AG09319 (cell line): ENCODE measurements around a stretch of chr2.

GRCh38 chr2:99405802-99406571, 68.8 kb downstream of the EIF5B start:
- RRBS, result no CpG with 5 or more reads among the region's 11 CpGs

DNA sequence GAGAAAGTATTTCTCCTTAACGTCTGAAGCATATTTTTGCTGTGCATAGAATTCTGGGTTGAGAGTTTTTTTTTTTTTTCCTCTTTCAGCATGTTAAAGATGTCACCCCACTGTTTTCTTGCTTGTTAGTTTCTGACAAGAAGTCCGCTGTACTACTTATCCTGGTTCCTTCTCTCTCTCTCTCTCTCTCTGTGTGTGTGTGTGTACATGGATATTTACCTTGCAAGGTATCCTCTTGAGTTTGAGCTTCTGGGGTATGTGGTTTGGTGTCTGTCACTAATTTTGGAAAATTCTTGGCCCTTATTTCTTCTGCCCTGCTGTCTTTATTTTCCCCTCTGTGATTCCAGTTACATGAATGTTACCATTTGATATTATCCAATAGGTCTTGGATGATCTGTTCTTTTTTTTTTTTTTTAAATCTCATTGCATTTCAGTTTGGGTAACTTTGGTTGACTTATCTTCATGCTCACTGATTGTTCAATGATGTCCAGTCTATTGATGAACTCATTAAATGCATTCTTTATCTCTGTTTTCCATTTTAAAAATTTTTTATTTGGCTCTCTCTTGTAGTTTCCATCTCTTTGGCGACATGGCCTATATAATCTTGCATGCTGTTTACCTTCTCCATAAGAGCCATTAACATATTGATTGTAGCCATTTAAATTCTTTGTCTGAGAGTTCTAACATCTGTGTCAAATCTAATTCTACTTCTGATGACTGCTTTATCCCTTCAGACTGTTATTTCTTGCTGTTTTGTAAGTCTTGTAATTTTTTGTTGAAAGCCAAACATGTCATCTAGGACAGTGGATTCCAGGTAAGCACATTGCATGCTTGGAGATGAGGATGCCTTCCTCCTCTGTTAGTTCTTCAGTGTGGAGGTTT, 326.1 kb upstream of the REV1 start:
- RRBS, result no CpG with 5 or more reads among the region's 3 CpGs

DNA sequence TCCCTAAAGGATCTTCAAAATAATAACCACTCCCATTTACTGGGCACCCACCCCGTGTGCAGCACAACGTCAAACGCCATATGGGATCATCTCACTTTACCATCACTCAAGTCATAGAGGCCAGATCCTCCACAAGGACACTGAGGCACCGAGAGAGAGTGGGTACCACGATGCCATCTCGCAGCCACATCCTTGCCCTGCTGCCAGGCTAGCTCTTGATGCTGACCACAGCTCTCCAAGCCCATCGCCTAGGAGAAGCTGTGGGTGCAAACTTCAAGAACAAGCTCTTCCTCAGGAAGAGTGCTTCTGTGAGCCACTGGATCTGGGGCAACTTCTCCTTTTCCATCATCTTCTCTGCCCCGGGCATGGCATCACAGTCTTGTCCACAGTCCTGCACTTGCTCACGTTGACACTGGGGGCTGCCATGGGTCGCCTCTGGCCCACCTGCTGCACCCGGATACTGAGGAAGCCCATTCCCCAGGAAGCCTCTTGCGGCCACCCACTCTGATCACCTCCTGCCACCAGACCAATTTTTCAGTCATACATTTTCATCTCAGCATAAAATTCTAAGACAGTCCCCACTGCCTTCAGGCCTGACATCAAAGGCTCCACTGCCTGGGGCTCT, 244.1 kb downstream of the AFF3 start:
- RRBS, result 89% methylated on average over 3 of the region's 12 CpGs

DNA sequence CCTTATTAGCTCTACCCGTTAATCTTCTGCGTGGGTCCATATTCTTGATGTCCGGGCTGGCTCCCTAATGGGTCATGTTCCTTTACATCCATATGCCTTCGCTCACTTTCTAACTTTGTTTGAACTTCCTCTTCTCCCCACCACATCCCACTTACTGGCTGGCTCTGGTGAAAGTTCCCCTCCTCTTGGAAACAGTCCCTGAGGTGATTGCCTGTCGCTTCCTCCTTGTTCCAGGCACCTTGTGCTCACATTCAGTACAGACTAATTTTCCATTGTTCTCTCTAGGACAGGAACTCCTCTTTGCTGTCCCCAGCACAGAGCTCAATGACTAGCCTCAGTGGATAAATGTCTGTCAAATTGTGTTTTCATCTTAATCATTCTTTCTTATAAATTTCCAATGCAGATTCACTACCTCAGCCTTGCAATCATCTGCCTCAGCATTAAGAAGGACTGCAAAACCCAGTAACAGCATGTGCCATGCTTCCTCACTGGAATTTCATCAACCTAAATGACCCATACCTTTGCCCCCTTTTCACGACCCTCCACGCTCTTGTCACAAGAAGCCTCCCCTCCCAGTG, 102.7 kb downstream of the AFF3 start:
- RRBS, result no CpG with 5 or more reads among the region's 7 CpGs

GRCh38 chr2:100103915-100104589, 38.3 kb downstream of the AFF3 start:
- RRBS, result no CpG with 5 or more reads among the region's 72 CpGs

GRCh38 chr2:100104590-100105116, 37.7 kb downstream of the AFF3 start:
- RRBS, result 1% methylated on average over 30 of the region's 91 CpGs

DNA sequence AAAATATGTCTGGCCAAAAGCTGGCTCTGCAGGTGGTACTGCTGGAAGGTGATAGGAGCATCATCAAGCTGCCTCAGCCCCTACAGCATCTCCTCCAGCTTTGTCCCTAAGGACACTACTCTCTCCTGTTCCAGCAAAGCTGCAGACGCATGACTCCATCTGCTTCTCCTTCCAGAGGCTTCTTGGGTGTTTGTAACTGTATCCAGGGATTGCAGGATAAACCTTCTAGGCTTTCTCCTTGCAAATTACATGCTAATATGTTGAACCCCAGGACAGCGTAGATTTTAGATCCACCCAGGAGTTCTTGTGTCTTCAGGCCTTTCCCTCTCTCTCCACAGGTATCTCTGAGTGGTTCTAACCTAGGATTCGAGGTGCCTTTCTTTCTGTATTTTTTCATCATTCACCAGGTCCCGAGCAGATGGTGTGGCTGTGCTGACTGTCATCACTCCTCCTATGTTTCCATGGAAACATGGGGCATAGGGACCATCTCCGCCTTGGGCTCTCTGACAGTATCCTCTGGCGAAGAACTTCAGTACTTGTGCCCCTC, 34.3 kb downstream of the AFF3 start:
- RRBS, result no CpG with 5 or more reads among the region's 6 CpGs

DNA sequence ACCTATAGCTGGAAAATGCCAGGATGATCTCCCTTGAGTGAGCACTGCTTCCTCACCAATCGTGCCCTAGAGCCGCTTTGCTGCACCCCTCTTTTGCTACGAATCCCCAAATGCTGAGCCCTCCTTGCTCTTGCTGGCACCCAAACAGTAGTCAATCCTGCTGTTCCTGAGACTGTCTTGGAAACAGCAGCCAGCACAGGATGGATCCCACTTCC, 58.5 kb downstream of the LONRF2 start:
- RRBS, result no CpG with 5 or more reads among the region's 3 CpGs

DNA sequence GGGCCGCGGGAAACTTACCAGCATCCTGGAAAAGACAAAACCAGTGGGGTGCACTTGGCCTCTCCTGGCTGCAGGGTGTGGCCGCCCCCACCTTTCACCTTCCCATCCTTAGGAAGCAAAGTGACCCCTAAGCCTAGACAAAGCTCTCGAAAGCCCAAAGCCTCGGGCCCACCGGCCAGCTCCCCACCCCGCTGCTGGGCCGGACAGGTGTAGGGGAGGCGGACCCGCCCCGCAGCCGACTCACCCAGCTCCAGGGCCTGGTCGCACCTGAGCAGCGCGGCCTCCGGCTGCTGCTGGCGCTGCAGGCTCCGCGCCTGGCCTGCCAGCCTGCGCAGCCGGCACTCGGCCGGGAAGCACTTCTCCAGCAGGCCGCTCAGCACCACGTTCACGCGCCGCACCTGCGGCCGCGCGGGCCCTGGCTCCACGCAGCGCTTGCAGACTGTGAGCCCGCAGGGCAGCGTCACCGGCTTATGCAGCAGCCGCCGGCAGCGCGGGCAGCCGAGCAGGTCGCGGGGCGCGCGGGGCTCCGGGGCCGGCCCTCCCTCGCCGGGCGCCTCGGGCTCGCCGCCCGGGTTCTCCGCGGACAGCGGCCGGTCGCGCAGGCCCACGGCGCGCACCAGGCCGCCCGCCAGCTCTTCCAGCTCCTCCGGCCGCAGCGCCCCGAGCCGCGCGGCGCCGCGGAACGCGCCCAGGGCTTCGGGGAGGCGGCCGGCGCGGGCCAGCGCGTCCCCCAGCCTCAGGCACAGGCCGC, 955 bp downstream of the LONRF2 start:
- RRBS, result 2% methylated on average over 48 of the region's 87 CpGs

DNA sequence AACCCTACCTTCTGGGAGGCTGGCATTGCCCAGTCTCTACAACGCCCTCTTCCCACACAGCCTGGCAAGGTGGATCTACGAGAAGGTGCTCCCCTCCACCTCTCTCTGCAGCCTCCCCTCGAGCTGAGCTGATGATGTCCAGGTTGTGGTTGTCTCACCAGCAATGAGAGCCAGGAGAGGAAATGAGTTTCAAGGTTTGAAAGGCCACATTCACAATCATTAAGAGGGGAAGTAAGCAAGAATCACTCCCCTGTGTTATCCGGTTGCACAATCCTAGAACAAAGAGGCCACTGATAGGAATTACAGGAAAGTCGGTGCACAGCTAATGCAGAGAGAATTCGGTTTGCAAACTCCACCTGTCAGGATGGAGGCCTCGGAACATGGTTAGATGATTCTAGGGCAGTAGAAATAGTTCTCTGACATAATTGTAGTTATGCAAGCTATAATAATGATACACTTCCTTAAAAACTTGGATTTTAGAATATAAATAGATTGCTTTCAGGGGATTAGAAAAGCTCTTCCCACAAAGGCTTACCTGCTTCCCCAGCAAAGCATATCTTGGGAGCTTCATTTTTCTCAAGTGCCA, 39.2 kb upstream of the NPAS2 start:
- RRBS, result no CpG with 5 or more reads among the region's 7 CpGs

DNA sequence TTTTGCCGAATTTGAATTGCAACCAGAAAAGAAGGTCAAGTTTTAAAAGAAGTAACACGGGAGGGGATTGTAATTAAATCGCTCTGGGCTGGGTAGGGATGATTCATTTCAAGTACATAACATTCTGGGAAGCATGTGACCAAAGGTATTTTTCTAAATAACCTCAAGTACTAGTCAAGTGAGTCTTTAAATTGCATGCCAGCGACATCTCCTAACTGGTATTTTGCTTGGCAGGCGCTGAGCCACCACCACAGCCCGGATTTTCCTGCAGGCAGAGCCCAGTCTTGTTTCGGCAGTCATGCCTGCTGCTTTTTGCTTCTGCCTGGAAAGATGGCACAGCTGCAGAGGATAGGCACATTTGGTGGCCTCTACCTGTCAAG, 33.7 kb upstream of the NPAS2 start:
- RRBS, result no CpG with 5 or more reads among the region's 7 CpGs

DNA sequence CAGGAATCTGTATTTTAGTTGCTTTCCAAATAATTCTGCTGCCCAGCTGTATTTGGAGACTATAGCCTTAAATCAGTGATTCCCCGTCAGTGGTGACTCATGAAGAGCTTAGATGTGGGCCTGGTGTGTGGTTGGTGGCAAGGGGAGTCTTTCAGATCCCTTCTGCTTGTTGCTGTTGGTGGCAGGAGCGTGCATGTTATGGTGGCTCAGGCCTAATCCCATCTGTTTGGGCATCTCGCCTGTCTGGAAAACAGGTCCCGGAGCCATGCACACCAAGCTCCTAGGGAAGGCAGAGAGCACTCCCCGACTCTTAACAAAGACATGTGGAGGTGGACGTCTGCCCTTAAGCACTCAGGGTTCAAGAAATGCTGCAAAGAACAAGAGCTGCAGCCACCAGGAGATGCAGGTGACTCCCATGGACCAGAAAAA, 56.6 kb downstream of the NPAS2 start:
- RRBS, result no CpG with 5 or more reads among the region's 6 CpGs

DNA sequence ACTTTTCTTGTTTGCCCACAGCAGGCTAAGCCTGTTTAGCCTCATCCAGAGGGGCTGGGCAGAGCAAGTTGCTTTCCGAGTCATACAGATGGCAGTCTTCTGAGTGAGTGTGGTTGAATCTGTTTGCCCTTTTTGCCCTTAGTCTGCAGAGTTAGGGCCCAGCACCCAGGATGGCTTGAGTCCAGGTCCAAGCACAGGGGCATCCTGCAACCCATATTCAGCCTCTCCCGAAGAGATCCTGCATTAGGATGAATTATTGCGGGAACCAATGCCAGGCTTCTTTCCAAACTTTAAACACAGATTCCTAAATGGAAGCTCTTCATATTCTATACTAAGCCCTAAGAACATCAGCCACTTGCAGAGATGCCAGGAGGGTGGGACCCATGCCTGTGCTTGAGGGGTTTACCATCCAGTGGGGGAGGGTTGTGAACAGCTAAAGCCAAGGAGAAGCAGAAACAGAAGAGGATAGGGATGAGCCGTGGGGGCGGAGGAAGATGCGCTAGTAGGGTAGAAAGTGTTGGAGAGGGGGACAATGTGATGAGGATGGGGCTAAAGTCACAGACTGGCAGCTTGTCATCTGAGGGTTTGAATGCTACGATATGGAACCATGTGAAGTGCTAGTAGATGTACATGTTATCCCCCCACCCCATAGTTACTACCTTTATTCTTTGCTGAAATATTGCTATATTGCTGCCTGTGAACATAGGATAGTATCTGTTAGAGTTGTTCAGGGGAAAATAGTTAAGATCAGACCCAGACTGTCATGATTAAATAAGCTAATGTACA, 68.2 kb downstream of the NPAS2 start:
- RRBS, result no CpG with 5 or more reads among the region's 7 CpGs

GRCh38 chr2:100904492-100905029, 84.6 kb downstream of the NPAS2 start:
- RRBS, result no CpG with 5 or more reads among the region's 3 CpGs

DNA sequence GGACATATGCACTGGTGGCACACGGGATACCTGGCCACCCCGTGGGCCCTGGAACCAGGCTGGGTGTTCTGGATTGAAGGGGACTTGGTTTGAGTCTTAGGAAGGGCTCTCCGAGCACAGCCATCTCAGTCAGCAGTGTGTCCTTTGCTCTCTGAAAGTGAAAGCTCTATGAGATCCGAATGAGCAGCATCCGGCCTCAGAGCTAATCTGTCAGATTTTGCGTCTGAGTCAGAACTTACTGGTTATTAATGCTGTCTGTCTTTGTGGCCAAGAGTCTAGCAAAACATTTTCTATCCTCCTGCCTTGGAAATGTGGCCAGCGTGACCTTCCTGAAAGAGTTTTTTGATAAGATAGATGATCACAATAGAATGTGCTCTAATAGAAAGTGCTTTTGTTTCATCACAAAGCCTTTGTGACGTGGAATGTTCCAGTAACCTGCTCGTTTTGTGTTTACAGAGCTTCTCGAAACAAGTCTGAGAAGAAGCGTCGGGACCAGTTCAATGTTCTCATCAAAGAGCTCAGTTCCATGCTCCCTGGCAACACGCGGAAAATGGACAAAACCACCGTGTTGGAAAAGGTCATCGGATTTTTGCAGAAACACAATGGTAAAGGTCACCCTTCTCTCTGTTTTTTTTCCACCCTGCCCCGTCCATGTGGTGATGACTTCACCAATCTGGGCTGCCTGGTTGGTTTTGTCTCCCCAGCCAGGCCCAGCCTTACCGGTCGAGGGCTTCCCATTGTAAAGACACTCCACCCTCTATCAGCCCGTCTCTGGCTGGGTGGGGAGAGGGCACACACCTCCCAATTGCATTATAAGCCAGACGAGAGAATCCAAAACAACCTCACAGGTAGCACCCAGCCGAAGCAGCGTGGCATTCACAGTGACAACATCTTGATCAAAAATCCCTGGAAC, 77.1 kb upstream of the RPL31 start:
- RRBS, result no CpG with 5 or more reads among the region's 23 CpGs

DNA sequence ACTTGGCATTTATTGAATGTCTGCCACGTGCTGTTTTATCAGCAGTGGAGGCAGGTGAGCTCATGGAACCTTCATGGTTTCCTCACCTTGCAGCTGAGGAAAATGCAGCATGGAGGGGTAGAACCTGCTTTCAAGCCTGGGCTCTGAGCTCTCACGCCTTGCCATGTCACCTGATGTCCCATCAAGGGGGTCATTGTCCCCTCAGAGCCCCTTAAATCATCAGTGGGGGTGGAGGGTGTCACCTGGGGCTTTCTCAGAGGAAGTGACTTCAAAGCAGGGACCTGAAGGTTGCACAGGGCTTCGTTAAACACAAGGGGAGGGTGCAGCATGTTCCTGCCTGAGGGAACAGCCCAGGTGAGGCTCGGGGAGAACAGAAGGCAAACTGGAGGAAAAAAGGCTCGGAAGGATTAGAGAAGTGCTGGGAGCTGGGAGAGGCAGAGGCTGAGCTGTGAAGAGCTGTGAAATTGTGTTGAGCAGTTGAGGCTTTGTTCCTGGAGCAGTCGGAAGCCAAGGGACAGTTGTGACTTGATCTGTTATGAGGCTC, 55.9 kb upstream of the RPL31 start:
- RRBS, result no CpG with 5 or more reads among the region's 6 CpGs

- RRBS, result no CpG with 5 or more reads among the region's 8 CpGs
These were observed 14.3 kb upstream of the RPL31 start for GRCh38 chr2:100987561-100988418.

DNA sequence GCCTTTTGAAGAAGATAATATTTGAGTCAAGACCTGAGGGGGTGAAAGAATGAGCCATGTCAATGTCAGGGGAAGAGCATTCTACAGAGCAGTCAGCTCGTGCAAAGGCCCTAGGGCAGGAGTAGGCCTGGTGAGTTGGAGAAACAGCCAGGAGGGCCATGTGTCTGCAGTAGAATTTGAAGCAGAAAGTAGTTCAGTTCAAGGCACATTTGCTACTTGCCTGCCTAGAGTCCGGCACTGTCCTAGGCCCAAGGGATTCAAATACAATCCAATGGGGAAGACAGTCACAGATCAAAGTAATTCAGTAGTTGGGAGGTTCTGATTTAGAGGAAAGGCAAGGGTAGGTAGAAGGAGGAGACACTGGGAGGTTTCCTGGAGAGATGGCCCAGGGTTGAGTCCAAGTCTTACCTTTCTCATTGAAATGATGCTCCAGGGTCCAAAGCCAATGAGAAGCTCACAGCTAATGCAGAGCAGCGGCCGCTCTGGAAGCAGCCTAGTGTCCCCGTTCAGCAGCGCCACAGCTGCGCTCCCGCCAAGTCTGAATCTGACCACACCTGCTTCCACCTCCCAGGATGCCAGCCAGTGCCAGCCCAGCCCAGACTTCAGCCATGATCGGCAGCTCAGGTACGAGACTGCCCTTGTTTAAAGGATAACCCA, 12.1 kb upstream of the RPL31 start:
- RRBS, result no CpG with 5 or more reads among the region's 10 CpGs

- RRBS, result no CpG with 5 or more reads among the region's 21 CpGs
These were observed 20.0 kb downstream of the RPL31 start for GRCh38 chr2:101021850-101022630.

GRCh38 chr2:101111266-101111693, 39.9 kb downstream of the TBC1D8 start:
- RRBS, result no CpG with 5 or more reads among the region's 18 CpGs